Mammary microvascular endothelial cell (primary cell): ENCODE measurements around a stretch of chr9.

- RAMPAGE, long total RNA = no peak
Observed at GRCh38 chr9:131635055-131635707, 89.9 kb downstream of the PRRT1B start.

- RAMPAGE, long total RNA = no peak
Observed at GRCh38 chr9:131638412-131638973, 93.2 kb downstream of the PRRT1B start.

DNA sequence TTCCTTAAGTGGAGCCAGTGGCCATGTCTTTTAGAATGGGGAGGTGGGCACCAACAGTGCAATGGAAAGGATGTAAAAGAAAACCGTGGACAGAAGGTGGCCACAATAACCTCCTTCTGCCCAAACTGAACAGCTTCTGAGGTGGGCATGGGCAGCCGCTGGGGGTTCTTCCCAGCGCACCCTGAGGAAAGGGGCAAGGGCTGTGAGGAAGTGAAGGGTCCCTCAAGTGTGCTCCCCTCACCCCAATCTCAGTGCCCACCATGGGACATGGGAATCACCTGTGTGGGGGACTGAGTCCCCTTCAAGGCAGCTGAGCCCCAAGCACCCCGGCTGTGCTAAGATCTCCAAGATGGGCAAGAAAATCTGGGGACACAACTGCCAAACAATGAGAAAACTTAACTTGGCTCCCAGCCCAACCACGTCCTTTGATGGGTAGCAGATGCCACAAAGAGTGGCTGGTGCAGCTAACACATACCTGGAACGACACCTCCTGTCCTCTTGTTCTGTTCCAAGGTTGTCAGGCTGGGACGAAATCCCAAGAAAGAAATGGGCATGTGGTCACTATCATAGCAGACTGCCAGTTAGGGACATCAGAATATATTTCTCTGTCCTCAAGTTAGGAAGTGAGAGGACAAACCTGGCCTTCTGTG, 63.7 kb downstream of the RAPGEF1 start:
- RAMPAGE, long total RNA = no peak

DNA sequence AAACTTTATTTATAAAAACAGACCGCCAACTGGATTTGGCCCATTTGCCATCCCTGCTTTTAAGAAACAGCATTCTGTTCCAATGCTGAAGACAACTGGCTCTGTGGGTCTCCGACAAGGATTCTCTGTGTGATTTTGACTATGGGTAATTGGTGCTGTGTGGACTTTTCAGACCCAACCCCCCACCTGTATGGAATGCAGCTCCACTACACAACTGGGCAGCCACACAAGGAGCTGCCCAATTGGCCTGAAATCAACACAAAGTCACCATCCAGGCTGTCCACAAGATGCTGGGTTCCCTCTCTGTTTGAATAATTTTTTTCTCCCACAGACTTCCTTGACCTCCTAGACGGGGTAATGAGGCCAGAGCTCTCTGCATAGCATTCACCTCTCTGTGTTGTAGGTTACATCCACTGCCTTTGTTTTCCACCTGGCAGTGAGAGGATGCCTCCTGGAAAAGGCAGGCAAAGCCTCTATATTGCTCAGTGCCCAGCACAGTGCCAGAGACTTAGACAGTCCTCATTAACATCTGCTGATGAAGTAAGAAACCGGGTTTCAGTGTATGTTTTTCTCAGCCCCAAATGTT, 53.5 kb downstream of the RAPGEF1 start:
- RAMPAGE, long total RNA = no peak

GRCh38 chr9:131707044-131707361, 32.9 kb downstream of the RAPGEF1 start:
- RAMPAGE, long total RNA = no peak

GRCh38 chr9:131709383-131710473, 30.1 kb downstream of the RAPGEF1 start:
- RAMPAGE, long total RNA = no peak

GRCh38 chr9:131807726-131808050, 67.8 kb upstream of the RAPGEF1 start:
- RAMPAGE, long total RNA = no peak

- RAMPAGE, long total RNA = no peak
Observed at GRCh38 chr9:131874944-131875351, 135.1 kb upstream of the RAPGEF1 start.

DNA sequence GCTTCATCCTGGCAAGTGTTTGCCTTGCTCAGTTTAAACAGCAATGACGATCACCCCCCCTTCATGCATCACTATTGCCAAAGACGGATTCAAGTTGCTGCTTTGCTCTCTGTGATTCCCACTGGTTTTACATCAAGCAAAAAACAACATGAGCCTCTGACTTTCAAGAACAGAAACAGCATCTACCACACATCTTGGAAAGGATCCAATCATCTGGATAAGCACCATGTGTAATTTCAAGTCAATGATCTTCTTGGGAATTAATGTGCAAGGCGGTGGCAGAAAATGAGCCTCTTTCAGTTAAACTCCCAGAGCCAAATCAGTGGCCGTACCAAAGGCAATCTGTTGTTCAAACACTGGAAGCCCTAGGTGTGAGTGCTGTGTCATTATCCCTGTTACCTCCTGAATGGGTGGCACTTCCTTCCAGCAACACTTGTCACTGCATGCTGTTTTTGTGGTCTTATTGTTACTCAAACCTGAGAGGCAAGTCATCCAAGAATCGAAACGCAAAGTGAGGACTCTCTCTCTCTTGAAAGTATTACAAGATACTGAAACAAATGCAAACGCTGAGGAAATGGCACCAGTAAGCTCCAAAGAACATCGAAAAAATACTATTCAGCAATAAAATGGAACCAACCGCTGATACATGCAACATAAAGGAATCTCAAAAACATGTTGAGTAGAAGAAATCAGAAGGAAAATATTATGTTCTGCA, 72.8 kb downstream of the MED27 start:
- RAMPAGE, long total RNA = no peak

GRCh38 chr9:132217144-132217656, 55.3 kb downstream of the NTNG2 start:
- RAMPAGE, long total RNA = no peak

DNA sequence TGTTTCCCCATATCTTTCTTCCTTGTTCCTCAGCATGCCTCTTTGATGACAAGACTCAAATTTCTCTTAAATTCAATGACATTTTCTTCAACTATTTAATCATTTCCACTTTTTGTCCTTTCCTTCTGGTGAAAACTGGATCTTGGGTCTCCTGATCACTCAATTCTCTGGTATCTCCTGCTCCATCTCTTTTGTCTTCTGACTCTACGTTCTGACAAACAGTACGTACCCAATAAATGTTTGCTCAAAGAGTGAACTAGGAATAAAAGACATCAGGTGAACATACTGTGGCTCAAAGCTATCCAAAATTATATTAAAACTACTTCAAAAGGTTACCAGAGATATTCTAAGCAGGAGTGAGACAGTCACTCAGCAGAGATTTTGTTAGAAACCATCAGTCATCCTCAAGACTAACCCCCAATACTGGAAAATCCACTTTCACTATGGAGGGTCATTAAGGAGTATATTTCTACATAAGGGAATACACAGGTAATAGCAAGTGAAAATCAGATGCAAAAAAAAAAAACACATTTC, 72.1 kb downstream of the SETX start:
- RAMPAGE, long total RNA = no peak

DNA sequence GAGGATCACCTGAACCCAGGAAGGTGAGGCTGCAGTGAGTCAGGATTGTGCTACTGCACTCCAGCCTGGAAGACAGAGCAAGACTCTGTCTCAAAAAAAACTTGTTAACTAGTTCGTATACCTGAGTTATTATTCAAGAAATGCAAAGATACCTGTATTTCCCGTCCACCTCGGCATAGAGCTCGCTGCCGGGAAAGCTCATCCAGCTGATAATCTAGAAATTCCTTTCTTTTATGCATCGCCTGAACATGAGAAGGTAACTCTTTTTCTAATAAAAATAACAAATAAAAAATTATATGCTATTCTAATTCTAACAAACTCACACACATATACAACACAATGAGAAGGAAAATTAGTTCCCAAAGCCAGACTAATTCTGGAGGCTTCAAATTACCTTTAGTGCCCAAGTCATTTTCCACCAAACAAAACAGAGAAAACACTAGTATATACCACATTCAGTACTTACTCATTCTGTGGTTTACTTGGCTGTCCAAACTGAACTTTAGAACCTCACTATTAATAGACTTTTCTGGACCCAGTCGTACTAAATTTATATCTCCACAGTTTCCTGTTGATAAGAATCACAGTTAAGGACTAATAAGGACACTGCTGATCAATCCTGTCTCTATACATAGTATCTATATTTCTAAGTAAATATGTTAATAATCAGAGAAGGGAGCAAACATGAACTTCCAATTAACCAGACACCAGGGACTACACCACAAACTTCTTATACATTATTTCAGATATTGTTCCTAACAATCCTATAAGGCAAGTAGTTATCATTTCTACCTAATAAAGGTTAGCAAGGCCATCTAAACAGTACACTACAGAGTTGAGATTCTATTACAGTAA, 66.5 kb downstream of the SETX start:
- RAMPAGE, long total RNA = no peak

DNA sequence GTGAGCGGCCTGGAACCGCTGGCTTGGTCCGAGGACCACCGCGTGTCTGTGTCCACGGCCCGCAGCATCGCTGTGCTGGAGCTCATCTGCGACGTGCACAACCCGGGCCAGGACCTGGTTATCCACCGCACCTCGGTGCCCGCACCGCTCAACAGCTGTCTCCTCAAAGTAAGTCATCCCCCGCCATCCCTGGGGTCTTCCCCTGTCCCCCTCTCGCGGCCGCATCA, 437 bp downstream of the GTF3C4 start:
- RAMPAGE, long total RNA = no peak

DNA sequence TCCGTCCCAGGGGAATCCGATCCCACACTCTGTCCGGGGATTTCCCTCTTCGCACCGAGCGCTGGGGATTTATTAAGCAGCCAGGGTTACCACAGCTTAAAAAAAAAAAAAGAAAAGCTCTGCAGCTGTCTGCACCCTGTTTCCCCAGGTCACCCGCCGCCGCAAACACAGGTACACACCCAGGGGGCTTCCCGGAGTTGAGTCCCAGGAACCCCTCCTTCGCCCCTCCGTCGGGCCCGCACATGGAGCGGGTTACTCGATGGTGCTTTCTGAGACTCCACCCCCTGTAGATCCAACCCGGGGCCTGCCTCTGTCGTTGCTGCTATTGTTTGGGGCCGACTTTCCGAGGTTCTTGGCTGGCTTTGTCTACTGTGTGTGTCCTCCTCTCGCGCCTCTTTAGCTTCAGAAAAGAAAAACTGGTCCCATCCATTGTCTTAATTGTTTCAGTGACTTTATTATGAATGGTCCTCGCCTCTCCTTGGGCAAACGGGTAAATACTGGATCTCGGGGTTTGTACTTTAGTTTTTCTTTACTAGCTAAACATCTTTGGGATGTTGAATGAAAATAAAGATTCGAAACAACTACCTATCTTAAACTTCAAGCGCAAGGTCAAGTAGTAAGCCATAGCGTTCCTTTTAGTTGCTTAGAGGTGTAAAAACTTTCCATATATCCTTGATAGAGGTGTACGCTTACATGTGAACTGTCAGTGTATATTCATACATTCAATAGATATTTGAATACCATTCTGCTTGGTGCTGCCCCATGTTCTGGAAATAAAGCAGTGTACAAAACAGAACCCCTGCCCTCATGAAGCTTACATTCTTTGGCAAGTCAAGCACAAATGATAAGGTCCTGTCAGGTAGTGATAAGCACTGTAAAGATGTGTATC, 995 bp downstream of the GTF3C4 start:
- RAMPAGE, long total RNA = no peak

DNA sequence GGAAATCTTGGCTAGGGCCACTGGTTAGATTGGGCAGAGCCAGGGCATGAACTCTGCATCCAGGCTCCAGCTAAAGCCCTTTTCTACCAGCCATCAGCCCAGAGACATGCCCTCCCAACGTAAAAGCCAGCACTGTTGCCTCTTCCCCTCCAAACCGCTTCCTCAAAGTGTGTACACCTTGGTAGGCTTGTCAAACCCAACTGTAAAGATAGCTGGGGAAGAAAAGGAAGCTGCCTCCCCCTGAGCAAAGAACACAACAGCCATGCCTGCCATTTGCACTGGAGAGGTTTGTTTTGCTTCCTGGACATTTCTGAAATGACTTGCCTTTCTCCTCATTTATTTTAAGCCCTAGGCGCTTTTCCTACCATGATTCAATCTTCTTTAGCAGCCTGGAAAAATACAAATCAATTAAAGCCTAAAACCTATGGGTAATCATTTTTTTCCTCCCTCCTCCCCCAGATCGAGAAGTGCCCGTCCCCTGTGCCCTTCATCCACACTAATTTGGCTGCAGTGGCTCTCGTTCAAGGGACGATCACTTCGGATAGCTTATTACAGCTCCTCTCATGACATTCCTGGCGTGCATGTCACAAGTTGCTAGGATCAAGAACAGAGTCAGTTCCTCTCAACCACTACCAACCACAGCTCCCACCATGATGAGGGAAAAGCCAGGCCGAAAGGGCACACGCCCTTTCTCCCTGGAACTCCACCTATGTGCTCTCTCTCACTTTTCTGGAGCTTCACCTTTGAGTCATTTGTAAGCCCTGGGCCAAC, 1.3 kb downstream of the SPACA9 start:
- RAMPAGE, long total RNA = no peak

DNA sequence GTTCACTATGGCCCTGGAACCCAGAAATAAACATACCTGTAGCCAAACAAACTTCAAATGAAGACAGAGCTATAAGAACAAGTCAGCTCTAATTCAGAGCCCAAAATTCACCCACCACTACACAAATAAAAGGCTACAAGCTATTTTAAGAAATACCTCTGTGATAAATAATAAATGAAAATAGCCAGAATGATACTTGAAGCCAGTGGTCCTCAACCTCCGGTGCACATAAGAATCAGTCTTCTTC, 2.4 kb downstream of the TSC1 start:
- RAMPAGE, long total RNA = no peak

GRCh38 chr9:132943484-132944405, 671 bp downstream of the TSC1 start:
- RAMPAGE, long total RNA = no peak

- RAMPAGE, long total RNA = no peak
Observed at GRCh38 chr9:132946503-132947168, 2.2 kb upstream of the TSC1 start.

DNA sequence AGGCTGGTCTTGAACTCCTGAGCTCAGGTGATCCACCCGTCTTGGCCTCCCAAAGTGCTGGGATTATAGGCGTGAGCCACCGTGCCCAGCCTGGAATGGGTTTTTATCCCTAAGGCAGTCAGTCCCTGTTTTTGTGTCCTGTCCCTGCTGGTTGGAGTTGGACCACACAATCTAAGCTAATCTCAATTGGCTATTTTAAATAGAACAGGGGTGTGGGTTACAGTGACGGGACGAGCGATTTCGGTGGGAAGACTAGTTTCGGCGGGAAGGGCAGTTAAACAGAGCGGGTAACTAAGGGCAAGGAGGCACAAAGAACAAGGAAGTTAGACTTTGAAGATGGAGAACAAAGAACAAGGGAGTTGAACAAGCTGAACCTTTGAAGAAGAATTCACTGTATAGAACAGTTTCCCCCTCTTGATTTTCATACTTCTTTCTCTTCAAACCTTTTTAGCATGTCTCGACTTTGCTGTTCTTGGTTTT, 1.4 kb downstream of the GTF3C5 start:
- RAMPAGE, long total RNA = no peak

DNA sequence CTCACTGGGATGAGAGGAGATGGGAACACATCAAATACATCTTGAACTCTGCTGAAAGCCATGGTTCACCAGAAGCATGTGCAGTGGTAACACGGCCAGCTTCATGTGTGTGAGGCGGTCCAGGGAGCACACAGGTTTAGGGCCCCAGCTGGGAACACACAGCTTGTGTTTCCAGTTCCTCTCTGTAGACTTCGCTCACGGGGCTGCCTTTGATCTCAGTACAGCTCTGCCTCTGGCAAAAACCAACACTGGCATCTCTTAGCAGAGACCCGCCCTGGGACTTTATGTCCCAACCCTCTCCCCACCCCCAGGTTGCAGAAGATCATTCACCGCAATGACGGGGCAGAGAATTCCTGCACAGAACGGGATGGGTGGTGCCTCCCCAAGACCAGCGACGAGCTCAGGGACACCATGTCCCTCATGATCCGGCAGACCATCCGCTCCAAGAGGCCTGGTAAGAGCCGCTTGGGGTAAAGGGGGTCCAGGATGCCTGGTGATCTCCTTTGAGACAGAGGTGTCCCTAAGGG, 5.3 kb upstream of the CEL start:
- RAMPAGE, long total RNA = no peak